H7 (cell line): ENCODE results near the genes OR2D3, CYB5R2, OR5P2 and LMO1.

DNA sequence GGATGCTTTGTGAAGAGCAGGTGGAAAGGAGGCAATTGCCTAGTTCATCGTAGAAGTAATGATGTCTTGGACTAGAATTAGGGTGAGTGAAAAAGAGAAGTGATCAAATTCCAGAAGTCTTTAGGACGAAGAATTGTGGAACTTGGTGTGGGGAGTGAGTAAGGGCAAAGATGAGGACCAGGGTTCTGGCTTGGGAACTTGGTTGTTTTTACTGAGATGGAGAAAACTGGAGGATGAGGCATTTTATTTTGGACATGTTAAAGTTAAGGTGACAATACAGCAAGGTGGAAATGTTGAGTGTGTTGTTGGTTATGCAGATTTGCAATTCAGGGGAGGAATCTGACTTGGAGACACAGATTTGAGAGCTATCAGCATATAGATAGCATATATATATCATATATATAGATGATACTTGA is 1.3 kb downstream of the ILK start:
- RAMPAGE, long total RNA = no peak

DNA sequence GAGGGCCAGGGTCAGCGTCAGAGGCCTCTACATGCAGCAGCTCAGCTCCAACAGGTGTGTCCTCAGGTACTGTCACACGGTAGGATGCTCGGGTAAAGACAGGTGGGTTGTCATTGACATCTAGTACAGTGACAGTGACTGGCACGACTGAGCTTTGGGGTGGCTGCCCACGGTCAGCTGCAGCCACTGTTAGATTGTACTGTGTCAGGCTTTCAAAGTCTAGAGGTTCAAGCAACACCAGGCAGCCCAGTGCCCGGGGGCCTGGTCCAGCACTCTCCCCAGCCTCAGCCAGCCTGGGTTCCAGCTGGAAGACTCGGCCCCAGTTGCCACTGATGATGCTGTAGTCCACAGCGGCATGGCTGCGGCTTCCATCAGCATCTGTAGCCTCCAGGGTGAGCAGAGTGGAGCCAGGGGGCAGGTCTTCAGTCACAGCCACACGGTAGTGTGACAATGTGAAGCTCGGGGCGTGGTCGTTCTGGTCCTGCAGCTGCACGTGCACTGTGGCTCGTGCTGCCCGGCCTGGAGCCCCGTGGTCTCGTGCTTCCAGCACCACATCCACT is 4.6 kb upstream of the TPP1 start:
- RAMPAGE, long total RNA = no peak

- RAMPAGE, long total RNA = no peak
These were observed 26.0 kb downstream of the OR2AG2 start for GRCh38 chr11:6745729-6746203.

GRCh38 chr11:6920557-6921289 is at the start of gene OR2D3:
Gene OR2D3, plus strand, starts transcription at chr11:6921002.
- RAMPAGE, long total RNA = no peak

DNA sequence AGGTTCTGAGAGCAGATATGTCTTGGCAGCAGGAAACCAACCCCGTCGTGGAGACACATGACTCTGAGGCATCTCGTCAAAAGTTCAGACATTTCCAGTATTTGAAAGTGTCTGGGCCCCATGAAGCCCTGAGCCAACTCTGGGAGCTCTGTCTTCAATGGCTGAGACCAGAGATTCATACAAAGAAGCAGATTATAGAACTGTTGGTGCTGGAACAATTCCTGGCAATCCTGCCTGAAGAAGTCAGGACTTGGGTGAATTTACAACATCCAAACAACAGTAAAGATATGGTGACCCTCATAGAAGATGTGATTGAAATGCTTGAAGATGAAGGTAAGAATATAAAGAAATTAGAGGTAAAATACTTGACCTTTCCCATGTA is 6.1 kb downstream of the ZNF215 start:
- RAMPAGE, long total RNA = no peak

GRCh38 chr11:7495630-7496690 is 10.7 kb downstream of the OLFML1 start:
- RAMPAGE, long total RNA = no peak

- RAMPAGE, long total RNA = no peak
These were observed 1.2 kb upstream of the PPFIBP2 start for GRCh38 chr11:7512221-7513442.

GRCh38 chr11:7673308-7674502 is at the start of gene CYB5R2:
Gene CYB5R2, minus strand, starts transcription at chr11:7673500.
- RAMPAGE, long total RNA = start-site peak on the minus strand at chr11:7673444-7673500, 70 reads; start-site peak on the minus strand at chr11:7674242-7674250, 308 reads

DNA sequence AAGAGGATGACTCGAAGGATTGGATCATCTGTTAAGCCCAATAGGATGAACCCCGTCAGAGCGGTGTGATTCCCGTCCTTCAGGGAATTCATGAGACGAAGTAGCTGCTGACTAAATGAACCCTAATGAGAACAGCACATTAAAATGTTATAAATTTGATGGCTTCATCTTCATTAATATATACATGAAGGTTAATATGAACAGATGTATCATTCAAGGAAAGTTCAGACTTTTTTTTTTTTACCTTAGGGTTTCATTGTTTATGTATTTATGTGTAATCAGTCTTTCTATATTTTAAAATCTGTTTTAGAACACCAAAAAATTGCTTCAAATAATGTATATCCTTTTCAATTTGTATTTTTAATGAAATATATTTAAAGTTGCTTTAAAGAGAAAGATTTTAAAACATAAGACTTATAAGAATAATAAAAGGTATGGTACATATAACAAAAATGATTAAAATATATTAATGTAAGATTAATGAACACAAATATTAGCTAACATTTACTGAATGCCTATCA is at the start of gene OR5P2:
OR5P2 (minus strand) TSS at position 92 of the 521 bp plus-strand sequence.
- RAMPAGE, long total RNA = no peak

DNA sequence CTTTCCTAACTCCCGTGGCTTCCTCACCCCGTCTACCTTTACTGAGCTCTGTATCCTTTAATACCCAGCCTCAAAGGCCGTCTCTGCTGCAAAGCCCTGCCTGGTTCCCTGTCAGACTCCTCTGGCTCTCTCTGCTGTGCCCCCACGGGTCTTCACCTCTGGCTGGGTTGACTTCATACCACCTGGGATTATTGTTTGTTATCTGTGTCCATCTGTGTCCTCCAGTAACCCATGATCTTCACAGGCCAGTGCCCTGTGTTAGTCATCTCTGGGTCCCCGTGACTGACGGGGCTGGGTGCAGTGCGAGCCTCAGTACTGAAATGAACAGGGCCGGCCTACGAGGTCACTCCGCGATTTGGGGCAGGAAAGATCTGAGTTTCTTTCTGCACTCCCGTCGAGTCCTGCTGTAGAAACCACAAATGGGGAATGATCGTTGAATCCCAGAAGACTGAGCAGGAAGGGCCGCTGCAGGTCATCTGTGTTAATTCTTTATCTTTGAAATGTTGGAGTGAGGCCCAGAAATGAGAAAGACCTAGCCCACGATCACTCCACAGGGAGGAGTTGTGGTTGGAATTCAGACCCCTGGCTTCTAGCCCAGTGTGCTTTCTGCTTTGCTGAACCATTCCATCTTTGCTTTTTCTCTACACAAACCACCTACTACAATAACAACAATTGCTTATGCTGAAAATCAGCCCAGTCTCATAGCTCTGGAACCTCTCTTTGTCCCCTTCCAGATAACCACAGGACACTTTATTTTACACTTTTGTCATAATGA is 12.2 kb upstream of the TUB start:
- RAMPAGE, long total RNA = no peak

GRCh38 chr11:8263572-8264018 is at the start of gene LMO1:
Gene LMO1, minus strand, starts transcription at chr11:8263878.
- RAMPAGE, long total RNA = no peak

GRCh38 chr11:8671614-8672109 is 10.8 kb downstream of the TRIM66 start:
- RAMPAGE, long total RNA = no peak

GRCh38 chr11:8717338-8718652 is 35.2 kb downstream of the RPL27A start:
- RAMPAGE, long total RNA = start-site peak on the minus strand at chr11:8718030-8718060, 8 reads

GRCh38 chr11:8720228-8720773 is 37.7 kb downstream of the RPL27A start:
- RAMPAGE, long total RNA = no peak

GRCh38 chr11:8768453-8769370 is 41.8 kb downstream of the DENND2B start:
- RAMPAGE, long total RNA = no peak

- RAMPAGE, long total RNA = no peak
These were observed 35.3 kb downstream of the DENND2B start for GRCh38 chr11:8775132-8775693.

- RAMPAGE, long total RNA = no peak
These were observed 15.8 kb downstream of the DENND2B start for GRCh38 chr11:8794537-8795227.

- RAMPAGE, long total RNA = no peak
These were observed 23.9 kb upstream of the DENND2B start for GRCh38 chr11:8834332-8834716.

DNA sequence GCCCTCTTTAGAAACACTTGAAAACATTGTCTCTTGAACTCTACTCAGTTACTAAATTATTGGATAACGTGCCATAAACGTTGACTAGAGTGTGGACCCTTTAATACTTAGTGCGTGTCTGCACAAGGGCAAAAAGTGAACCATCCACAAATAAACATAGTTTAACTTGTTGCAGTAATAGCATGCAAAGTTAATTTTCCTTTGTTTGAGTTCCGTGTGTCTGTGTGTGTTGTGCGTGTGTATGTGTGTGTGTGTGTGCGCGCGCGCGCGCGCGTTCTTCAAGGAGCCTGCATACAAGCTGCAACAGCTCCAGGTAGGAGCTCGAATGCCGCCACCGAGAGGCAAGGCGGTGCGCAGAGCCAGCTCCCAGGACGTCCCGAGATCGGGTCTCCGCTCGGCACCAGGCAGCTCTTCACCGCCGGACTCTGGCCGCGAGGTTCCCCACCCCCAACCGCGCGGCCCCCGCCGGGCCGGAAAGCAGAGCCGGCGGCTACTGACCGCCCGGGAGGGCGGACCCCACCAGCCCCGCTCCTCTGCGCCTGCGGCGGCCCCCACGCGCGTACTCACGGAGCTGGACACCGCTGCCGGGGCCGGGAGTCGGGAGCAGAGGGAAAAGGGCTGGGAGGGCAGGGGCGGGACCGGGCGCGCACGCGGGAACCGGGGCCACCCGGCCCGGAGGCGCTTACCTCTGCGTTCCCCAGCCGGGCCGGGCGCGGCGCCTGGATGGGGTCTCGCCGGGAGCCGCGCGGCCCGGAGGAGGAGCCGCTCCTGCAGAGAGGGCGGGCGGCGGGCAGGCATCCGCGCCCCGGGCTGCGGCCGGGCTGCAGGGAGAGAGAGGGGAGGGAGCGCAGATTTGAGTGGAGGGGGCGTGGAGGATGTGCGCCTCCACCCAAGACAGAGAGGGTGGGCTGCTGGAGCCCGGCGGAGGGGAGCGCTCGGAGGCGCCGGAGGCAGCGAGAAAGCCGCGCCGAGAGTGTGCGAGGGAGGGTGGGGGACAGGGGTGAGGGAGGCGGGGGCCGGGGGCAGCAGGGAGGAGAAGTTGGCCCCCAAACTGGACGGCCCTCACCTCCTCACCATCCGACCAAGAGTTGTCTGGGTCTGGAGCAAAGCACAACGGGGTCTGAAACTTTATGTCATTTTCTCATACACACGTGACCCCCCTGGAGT is 40.3 kb upstream of the AKIP1 start:
- RAMPAGE, long total RNA = start-site peak on the minus strand centred at position 749 of the sequence, 8 bp wide, 12 reads

- RAMPAGE, long total RNA = no peak
These were observed 812 bp downstream of the TMEM41B start for GRCh38 chr11:9313593-9313969.